Neutrophil (primary cell): ENCODE data around the genes VPS18, RTF1, ITPKA and LTK.

- PRO-cap, result no peak
Observed at GRCh38 chr15:40793239-40793951, 13.5 kb upstream of the ZFYVE19 start.

DNA sequence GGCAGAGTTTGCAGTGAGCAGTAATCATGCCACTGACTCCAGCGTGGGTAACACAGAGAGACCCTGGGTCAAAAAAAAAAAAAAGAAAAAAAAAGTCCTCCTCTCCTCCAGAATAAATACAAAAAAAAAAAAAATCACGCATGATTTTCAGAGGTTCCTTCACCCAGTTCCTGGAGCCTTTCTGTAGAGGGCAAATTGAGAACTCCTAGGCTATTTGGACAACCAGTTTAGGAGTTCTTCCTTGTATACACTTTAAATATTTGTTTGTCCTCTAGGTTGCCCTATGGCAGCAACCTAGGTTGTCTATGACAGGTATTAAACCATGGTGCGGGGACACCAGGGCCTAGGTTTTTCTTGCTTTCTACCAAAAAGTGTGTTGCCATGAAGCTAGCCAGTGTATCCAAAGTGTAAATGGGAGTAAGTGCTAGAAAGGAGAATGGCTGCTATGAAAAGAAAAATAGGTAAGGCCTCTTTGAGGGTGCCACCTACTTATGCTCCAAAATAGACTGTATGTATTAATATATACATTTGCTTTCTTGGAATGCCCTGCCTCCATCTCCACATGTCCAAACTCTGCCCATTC, 3.8 kb upstream of the ZFYVE19 start:
- PRO-cap, result no peak

DNA sequence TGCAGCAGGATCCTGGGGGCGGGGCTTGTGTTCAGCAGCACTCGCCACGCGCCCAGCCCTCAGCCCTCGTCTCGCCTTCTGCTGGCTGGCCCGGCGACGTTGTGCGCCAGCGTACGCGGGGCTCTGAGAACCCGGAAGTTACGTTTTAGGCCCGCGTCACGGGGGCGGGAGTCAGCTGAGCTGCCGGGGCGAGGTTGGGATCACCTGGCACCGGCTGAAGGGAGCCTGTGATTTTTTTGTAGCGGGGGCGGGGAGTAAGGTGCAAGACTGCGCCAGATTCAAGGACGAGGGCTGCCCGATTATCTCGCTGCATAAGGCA, at the start of gene VPS18:
Gene VPS18 (plus strand): TSS at position 170 of the 319 bp plus-strand sequence.
- PRO-cap, result bidirectional peak, plus-strand start at position 174 of the sequence, minus-strand start at position 80 of the sequence

GRCh38 chr15:40928515-40928766, 699 bp upstream of the DLL4 start:
- PRO-cap, result no peak

DNA sequence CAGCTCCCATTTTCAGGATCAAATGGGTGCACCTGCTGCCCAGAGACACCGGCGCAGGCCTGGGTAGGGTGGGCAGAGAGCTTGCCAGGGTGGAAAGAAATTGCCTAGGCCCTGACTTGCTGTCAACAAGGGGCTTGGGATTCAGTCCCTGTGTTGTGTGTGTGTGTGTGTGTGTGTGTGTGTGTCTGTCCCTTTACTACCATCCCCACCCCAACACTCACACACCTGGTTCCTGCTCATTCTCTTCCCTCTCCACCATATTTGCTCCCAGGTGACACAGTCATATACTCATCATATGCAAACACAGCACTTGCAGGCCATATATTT, 3.9 kb downstream of the DLL4 start:
- PRO-cap, result no peak

DNA sequence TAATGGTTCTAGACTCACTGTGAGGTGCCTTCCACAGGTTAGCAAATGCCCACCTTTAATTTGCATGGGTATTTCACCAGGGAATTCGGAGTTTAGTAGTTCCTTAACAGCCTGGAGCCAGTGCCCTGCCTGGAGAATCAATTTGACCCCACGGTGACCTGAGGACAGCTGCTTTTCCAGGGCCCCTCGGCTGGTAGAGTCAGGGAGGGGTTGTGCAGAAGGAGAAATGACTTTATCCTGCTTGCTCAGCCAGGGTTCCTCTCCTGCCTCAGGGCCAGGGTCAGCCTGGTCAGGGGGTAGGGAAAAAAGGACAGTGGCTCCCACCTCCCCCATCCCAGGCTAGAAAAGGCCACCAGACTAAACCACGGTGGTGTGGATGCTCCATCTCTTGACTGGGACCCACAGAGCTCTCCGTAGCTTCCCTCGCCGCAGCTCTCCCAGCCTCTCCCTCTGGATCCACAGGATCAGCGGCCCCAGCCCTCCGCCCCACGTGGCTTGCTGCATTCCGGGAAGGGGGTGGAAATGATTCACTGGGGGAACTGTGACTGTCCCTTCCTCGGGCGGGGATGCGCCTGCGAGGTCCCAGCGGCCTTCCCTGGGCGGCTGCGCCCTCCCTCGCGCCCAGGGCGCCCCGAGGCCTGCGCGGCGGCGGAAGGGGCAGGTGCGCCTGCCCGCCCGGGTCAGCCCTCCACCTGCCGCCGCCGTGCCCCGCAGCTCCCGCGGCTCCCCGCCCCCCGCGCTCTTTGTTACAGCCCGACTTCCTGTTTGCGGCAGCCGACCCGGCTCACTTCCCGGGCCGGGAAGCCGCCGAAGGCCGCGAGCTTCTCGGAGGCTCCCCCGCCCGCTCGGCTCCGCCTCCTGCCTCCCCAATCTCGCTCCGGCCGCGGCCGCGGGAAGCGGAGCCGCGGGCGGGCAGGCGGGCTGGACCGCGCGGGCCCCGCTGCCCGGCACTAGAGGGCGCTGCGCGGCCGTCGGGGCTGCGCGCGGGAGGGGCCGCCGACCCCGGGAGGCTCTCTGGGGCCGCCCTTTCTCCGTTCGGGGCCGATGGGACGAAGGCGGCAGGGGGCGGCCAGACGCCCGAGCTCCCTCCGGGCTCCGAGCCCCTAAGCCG, 11.8 kb upstream of the CHAC1 start:
- PRO-cap, result no peak

DNA sequence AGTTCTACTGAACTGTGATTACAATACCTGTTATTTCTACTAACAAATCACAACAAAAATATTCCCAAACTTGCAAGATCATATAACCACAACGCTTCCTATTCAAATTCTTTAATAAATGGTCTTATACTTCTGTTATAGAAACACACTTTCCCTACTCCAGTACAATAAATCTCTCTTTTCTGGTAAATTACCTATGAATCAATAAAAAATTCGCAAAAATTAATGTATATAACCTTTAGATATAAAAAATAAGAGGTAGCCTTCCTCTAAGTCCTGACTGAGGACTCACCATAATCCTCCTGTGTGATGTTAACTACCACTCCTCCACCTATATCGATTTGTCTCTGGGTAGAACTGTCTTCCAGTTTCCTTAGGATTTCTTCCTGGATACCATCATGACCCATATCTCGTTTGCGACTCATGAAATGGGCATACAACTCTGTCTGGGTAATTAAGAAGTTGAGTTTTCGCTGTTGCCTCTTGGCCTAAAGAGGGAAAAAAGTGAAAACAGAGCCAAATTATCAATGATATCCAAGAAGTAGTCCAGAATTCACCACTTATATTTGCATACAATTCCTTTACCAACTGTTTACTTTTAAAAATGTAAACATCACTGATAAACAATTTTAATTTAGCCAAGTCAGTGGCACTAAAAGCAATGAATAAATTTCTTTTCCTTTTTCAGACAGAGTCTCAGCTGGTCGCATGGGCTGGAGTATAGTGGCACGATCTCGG, 41.8 kb downstream of the INO80 start:
- PRO-cap, result no peak

GRCh38 chr15:41279361-41280009, 48.4 kb downstream of the CHP1 start:
- PRO-cap, result no peak

GRCh38 chr15:41416320-41417531, at the start of gene RTF1:
Gene RTF1, plus strand, starts transcription at chr15:41417095.
- PRO-cap, result bidirectional peak, plus-strand start at chr15:41417160, minus-strand start at chr15:41416962

- PRO-cap, result no peak
Observed at GRCh38 chr15:41452710-41453122, 35.8 kb downstream of the RTF1 start.

DNA sequence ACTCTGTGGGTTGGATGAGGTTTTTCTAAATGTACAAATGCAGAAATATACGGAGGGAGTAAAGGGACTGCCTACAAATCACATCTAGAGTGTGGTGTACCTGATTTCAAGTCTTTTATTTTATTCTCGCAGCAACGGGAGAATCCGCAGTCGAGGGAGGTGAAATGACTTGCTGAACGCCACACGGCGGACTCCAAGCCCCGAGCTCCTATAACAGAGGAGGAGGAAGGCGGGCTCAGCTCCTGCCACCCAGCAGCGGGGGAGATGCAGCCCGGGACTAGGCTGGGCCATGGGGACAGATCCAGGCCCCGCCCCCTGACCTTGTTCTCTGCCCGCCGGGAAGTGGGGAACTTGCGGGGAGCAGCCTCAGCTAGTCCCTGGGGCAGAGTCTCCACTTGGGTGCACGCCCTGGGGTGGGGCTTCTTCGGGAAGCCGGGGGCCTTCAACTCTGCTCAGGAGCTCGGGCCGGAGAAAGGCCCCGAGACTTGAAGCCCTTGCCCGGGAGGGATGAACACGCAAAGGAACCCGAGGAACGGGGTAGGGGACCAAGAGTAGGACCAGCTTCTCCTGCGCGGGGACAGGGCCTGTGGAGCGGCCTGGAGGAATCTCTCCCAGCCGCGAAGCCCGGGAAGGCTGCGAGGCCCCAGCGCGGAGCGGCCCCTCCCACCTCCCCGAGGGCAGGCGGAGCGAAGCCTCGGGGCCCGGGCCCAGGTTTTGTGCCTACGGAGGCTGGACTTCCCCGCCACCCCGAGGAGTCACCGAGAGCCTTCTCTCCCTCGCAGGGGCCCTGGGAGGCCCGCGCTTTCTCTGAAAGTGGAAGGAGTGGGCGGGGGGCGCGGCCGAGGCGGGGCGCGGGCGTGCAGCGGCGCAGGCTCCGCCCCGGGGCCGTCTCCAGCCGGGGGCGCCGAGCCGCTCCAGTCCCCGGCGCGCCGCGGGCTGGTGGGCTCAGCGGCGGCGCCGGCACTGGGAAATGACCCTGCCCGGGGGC, at the start of gene ITPKA:
Gene ITPKA (plus strand): TSS at position 917 of the 988 bp plus-strand sequence.
- PRO-cap, result no peak

GRCh38 chr15:41495293-41496549, 2.0 kb downstream of the ITPKA start:
- PRO-cap, result no peak

GRCh38 chr15:41513531-41514119, at the start of gene LTK:
Gene LTK, minus strand, starts transcription at chr15:41513827.
- PRO-cap, result no peak

DNA sequence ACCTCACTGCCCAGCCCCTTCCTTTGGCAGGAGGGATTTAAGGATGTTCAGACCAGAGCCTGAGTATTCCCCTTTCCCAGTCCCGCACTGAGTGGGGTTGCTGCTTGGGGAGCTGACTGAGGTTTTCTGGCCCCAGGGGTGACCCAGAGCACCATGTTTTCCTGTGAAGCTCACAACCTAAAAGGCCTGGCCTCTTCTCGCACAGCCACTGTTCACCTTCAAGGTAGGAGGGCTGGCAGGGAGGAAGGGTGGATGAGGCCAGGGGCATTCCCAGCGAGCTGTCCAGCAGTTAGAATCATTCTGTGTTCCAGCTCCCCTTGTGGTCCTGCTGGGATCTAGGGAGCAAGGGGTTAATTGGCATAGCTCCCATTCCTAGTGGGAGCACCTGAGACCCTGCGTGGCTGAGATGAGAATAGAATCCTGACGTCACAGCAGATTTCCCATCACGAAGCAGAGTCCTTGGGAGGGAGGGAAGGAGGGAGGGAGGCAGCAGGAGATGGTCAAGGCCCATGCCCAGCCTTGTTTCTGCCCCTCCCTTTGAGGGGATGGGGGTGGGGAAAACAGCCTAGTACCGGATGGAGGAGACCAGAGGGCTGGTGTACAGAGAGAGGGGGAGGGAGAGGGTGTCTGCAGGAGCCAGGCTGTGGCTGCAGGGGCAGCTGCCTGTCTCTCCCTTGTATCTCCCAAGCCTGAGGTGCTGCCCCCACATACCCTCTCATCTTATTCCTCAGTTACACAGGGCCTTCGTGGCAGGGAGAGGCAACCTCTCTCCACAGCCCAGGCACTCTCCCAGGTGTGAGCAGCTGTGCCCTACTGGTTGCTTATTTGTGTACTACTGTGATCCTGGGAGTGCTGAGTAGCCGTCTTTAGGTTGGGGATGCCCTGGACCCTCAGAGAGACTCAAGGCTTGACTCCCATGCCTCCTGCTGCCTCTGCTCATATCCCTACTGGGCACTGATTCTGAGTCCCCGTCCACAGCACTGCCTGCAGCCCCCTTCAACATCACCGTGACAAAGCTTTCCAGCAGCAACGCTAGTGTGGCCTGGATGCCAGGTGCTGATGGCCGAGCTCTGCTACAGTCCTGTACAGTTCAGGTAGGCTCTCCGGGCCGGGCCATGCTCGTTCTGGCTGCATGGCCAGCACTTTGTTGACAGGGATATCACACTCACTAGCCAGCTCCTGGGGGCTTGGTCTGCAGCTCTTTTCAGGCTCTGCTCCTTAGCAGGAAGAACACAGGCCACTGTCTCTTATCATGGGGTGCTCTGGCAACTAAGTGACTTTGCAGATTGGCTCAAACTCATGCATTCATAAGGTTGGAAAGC, 5.5 kb downstream of the TYRO3 start:
- PRO-cap, result no peak

GRCh38 chr15:41621741-41622249, 62.8 kb downstream of the TYRO3 start:
- PRO-cap, result no peak

DNA sequence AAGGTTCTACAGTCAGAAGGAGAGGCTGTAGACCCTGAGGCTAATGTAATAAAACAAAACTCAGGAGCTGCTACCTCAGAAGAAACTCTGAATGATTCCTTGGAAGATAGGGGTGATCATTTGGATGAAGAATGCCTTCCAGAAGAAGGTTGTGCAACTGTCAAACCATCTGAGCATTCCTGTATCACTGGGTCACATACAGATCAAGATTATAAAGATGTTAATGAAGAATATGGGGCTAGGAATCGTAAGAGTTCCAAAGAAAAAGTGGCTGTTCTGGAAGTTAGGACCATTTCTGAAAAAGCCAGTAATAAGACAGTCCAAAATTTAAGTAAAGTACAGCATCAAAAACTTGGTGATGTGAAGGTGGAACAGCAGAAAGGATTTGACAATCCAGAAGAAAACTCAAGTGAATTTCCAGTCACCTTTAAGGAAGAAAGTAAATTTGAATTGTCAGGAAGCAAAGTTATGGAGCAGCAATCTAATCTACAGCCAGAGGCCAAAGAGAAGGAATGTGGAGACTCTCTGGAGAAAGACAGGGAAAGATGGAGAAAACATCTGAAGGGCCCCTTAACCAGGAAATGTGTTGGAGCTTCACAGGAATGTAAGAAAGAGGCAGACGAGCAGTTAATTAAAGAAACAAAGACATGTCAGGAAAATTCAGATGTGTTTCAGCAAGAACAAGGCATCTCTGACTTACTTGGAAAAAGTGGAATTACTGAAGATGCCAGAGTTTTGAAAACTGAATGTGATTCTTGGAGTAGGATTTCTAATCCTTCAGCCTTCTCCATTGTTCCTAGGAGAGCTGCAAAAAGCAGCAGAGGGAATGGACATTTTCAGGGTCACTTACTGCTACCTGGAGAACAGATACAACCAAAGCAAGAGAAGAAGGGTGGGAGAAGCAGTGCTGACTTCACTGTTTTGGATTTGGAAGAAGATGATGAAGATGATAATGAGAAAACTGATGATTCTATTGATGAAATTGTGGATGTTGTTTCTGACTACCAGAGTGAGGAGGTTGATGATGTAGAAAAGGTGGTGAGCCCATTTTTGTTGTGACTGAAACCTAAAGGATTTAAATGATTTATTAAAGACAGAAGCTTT, 24.4 kb upstream of the MAPKBP1 start:
- PRO-cap, result no peak

DNA sequence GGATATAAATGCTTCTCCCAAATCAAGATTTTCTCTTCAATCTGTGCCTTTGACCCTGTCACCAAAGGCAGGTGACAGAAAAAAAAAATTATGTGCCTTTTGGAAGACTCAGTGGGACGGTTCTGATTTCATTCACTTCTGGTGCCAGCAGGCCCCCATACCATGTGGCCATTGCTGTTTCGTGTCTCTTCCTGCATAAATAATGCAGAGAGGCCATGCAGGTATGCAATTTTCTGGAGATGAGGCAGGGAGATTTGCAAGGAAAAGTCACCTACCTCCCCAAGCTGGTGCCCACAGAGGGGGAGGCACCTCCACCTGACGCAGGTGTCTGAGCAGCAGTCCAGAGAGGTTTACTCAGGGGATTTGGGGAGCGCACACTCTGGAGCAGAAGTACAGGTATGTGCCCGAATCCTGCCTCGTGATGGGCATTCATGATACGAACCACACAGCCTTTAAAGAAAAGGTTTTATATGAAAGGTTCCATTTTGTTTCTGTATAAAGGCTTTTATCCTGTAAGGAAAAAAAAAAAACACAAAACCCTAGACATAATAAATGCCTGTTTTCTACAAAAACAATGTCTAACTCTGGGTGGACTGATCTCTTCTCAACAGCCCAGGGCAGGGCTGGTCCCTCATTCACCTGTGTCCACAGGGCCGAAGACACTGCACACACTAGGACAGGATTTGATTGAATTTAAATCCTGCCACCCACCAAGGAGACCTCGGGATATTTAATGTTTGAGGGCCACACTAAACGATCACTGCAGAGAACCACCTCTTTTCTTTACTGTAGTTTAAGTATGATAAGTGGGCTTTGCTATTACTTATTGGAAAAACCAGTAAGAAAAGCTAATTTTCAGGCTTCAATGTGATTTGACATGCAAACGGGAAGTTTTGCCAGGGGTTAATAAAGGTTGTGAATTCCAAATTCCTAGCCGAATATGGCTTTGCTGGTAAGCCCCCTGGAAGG, 5.4 kb upstream of the SPTBN5 start:
- PRO-cap, result no peak

GRCh38 chr15:41921629-41922180, 27.9 kb upstream of the SPTBN5 start:
- PRO-cap, result no peak

- PRO-cap, result no peak
Observed at GRCh38 chr15:41933639-41934538, 38.5 kb downstream of the EHD4 start.

DNA sequence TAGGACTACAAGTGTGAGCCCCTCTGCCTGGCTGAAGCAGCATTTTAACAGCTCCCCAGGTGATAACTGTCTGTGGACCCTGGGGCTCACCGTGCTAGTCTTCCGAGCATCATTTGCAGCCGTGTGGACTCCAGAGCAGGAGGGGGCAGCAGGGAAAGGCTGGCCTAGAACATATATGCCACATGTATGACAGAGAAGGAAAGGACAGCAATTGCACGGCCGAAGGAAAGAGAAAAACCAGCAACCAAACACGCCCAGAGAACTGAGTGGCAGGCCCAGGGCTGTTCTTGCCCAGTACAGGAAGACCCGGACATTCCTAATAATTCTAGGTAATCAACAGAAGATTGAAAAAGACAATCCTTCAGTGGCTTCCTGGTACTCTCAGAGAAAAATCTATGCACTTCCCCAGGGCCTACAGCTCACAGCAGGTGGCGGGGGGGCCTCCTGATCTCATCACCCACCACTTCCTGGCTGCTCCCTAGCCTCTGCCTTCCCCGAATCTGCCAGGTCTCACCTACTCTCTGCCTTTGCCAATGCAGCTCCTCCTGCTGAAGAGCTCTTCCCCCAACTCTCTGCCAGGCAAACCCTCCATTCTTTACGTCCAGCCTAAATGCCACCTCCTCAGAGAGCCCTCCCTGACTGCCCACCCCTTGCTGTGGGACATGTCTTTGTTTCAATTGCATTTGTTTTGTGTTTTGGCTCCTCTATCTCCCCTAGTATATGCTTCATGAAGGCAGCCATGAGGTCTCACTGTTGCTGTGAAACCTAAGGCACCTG, 37.6 kb downstream of the EHD4 start:
- PRO-cap, result no peak